Peripheral blood mononuclear cell (primary cell): ENCODE measurements around the genes MFAP4 and ALDH3A2.

- PRO-cap, 8 experiments = no peak in any of the 8 experiments
These were observed 6.6 kb upstream of the B9D1 start for GRCh38 chr17:19369102-19369612.

DNA sequence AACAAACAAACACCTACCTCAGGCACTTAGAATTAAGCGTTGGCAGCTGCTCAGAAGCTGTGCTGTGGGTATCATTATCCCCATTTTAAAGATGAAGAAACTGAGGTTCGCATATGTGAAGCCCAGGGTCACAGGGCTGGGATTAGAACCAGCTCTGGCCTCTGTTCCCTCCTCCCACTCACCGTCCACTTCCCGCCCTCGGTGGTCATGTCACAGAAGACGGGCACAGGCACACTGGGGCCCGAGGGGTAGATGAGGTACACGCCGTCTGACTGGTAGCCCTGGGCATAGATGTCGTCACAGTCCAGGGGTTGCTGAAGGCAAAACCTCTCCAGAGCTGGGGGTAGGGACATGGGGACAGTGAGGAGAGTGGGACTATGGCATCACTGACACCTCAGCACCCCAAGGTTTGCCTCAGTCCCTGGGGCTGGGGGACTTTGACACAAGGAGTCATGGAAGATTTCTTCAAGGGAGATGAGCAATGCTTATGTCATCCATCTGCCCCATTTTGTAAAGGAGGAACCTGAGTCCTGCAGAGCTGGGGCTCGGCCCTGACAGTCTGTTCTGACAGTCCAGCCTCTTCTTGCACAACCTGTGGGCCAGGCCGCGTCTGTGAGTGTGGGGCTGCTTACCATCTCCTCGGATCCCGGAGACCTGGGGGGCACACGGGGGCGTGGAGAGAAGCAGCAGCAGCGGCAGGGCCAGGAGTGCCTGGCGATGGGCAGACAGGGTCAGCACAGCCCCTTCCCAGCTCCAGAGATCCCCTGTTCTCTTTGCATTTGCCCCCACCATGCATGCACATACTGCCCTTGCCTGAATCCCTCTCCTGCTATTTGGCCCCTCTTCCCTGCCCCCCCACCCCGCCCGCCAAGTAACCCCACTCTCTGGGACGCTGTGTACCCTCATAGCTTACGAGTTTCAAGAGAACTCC, 597 bp downstream of the MFAP4 start:
- PRO-cap, 8 experiments = peak in 5 of 8 experiments; most common plus-strand start position 535 of the sequence (in 2); most common minus-strand start position 411 of the sequence (in 3)

- PRO-cap, 8 experiments = peak in 5 of 8 experiments; most common plus-strand start chr17:19387162 (in 5); most common minus-strand start chr17:19387163 (in 1)
These were observed at the start of gene MFAP4 for GRCh38 chr17:19387059-19387987. Gene MFAP4, minus strand, starts transcription at chr17:19387190.

DNA sequence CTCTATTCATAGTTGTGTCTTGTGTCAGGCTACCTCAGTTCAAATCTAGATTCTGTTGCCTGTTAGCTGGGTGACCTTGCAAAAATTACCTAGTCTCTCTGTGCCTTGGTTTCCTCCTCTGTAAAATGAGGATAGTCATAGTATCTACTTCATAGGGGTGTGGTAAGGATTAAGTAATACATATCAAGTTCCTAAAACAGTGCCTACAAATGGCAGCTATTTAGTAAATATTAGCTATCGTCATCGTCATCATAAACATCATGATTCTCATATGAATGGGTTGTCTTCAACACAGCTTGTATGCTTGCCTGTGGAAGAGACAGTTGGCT, 2.0 kb upstream of the MFAP4 start:
- PRO-cap, 8 experiments = no peak in any of the 8 experiments

- PRO-cap, 8 experiments = peak in 5 of 8 experiments; most common plus-strand start chr17:19398806 (in 2); most common minus-strand start chr17:19398685 (in 5)
These were observed 11.4 kb upstream of the MFAP4 start for GRCh38 chr17:19398233-19398886.

GRCh38 chr17:19519789-19520122, 13.9 kb upstream of the SLC47A1 start:
- PRO-cap, 8 experiments = no peak in any of the 8 experiments

GRCh38 chr17:19533002-19533529, 588 bp upstream of the SLC47A1 start:
- PRO-cap, 8 experiments = no peak in any of the 8 experiments

DNA sequence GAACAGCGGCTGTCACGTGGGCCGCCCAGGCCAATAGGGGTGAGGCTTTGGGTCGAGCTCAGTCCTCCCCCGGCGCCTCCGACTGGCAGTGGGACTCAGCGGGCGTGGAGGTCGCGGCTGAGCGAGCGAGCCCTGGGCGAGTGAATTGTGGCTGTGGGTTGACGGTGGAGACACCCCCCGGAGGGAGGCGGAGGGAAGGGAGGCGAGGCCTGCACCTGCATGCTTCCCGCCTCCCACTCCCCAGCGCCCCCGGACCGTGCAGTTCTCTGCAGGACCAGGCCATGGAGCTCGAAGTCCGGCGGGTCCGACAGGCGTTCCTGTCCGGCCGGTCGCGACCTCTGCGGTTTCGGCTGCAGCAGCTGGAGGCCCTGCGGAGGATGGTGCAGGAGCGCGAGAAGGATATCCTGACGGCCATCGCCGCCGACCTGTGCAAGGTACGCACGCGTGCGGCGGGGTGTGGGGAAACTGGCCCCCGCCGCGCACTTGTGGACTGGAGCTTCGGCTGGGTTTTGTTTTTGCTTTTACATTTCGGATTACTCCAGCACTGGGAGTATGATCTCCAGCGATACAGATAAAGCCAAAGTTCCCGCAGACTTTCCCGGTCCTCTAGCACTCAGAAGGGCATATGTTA, at the start of gene ALDH3A2:
Gene ALDH3A2, plus strand, starts transcription at position 61 of the 631 bp plus-strand sequence.
- PRO-cap, 8 experiments = peak in 8 of 8 experiments; most common plus-strand start position 88 of the sequence (in 8)

DNA sequence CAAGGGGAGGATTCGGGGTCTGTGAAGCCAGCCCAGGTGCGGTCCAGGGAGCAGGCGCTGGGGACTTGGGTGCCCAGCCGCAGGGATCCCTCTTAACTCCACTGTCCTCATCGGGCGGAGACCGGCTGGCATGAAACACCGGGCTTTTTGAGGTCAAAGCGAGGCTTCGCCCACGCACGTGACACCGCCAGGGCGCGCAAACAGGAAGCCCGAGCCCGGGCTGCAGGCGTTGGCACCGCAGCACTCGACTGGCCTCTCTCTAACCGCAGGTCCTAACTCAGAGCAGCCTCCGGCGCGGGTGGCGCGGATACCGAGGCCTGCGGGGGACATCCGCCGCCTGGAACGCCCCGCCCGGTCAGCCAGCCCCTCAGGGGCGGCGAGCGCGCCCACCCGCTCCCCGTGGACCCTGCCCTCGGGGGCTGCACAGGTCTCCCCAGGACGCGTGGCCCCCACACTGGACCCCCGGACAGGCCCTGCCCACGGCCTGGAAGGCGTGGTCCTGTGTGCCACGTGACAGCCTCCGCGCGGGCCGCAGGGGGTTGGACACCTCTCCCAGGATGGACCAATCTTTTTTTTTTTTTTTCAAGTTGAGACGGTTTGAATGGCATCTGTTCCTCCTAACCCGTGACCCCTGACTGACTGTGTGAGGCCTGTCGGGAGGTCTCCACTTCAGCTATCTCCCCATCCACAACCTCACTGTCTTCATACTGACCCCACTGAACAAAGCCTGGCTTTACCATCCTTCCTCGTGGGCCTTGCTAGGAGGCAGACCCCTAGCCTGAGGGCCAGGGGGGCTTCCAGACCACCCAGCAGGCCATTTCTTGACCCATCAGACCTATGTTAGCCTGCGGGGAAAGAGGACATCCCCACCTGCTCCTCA, 8.3 kb upstream of the SLC47A2 start:
- PRO-cap, 8 experiments = peak in 7 of 8 experiments; most common plus-strand start position 634 of the sequence (in 7); most common minus-strand start position 250 of the sequence (in 4)

DNA sequence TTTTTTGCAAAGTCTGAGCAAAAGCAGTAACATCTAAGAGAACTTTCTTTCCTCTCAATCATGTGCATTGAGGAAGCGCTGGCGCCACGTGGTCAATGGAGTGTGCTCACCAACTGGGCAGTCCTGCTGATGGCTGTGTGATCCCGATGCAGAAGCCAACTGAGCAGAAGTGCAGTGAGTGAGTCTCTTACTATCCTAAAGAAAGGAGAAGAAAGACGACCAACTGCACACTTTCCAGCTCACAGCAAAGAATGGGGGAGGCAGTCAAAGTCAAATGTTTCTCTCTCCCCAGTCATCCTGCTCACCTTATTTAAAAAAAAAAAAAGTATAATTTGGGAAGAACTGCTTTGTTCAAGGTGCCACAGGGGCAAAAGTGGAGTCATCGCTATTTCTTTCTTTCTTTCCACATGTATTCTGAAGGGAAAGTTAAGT, 37.3 kb upstream of the ULK2 start:
- PRO-cap, 8 experiments = peak in 3 of 8 experiments; most common minus-strand start position 161 of the sequence (in 3)

- PRO-cap, 8 experiments = no peak in any of the 8 experiments
These were observed 12.2 kb downstream of the AKAP10 start for GRCh38 chr17:19965044-19966252.

GRCh38 chr17:20095058-20095776, 86.1 kb downstream of the SPECC1 start:
- PRO-cap, 8 experiments = no peak in any of the 8 experiments

DNA sequence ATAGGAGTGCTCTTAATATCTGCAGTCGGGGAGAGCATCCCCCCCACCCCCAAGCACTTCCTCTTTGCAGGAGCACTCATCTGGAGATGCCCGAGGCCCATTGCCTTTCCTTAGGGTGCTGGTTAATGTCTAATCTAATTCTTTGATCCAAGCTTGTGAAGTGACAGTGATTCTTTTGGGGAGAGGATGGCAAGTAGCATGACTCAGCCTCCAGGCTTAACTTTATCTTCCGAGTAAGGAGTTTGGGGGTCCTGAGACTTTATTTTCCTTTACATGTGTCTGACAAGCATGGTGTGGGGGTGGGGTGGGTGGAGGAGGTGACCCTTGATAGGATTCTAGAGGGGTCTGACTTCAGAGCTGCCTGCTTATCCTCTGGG, 207.1 kb downstream of the SPECC1 start:
- PRO-cap, 8 experiments = no peak in any of the 8 experiments

GRCh38 chr17:20588968-20589616, 9.6 kb downstream of the CDRT15L2 start:
- PRO-cap, 8 experiments = no peak in any of the 8 experiments

GRCh38 chr17:20632965-20633716, 53.6 kb downstream of the CDRT15L2 start:
- PRO-cap, 8 experiments = no peak in any of the 8 experiments

DNA sequence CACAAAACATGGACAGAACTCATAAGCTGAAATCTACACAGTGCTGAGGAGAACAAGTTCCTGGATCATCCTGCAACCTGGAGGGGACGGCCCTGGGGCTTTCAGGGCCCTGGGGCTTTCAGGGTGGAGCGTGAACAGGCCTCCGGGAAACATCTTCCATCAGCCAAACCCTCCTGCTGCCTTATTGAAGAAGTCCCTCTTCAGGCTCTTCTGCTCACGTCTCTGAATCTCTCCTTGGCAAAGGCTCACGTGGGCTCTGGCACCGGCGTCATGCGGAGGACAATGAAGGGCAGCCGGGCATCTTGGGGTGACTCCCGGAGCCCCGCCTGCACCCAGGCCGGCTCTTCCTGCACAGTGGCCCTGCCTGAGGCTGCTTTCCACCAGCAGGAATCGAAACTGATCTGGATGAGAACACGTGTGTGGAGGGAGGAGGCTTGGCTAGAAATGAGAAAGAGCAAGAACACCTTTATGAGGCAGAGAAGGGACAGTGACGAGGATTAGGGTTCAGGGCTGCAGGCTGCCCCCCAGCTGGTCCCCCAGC, 127.4 kb downstream of the CDRT15L2 start:
- PRO-cap, 8 experiments = no peak in any of the 8 experiments

DNA sequence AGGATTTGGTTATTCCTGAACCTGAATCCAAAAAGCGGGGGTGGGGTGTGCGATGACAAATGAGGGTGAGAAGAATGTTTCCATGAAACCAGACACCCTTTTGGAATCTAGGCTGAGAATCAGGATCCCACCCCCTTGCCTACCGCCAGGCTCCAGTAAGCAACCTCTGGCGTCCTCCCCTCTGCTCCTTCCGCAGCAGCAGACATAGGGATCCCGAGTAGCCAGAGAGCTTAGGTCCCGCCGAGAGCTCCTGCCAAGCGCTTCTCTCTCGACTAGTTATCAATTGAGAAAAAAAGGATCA, 191.1 kb downstream of the USP22 start:
- PRO-cap, 8 experiments = no peak in any of the 8 experiments

DNA sequence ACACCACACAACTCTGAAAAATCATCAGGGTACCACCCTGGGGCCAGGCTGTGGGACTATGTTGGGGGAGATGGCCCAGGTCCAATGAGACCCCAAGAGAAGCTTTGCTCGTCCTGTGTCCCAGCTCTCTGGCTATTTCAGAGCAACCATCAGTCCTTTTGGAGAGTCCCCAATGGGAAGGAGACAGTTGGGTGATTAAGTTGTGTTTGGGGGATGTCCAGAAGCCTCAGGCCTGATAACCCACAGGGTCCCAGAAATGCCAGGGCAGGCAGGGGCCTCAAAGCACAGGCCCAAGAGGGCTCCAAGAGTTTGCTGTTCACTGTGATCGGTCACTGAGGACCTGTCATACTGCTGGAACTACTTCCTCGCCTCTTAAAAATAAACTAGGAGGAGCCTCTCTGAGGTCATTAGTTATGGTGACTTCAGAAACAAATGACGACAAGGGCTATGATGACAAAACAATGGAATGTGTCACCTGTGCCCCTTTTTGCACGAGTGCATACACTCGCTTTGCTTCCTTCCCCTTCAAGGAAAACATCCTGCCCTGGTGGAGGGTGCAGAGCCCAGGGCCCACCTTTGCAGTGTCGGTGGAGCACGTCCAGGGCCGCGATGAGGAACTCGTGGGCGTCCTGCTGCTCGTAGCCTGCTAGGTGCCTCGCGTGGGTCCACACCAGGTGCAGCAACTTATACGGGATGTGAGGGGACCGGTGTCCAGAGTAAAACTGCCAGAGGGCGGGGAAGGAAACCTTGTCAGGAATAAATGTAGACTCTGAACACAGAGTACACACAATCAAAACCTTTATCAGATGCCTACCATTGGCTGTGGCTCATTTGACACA, 27.4 kb downstream of the USP22 start:
- PRO-cap, 8 experiments = peak in 3 of 8 experiments; most common minus-strand start position 131 of the sequence (in 3)

DNA sequence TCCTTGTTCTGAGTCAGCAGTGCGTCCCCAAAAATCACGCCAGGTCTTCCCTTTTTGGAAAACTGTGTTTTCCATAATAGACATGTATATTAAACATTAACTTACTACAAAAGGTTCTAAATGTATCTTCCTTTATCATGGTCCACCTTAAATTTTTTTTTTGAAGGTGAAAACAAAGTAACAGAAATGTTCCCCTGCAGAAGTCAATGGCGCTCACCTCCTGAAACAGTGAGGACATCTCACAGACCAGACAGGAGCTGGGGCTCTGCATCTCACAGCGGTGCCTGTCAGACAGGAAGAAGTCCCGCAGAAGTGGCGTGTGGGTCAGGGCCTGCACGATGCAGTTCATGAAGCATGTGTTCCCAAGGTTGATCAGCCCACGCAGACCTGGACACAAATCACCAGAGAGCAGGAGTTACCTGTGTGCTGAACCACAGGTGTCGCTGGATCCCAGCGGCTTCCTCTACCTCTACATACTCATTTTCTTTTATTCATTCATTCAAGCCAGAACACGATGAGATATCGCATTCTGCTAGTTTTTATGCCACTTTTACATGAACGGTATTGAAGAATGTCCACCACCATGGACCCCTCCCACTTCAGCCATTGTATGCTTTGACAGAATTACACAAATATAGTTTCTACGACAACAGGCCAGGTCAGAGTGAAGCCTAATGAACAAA, 24.9 kb downstream of the USP22 start:
- PRO-cap, 8 experiments = no peak in any of the 8 experiments

- PRO-cap, 8 experiments = no peak in any of the 8 experiments
These were observed 9.5 kb downstream of the USP22 start for GRCh38 chr17:21033019-21033997.